ENCODE data around the gene SHLD1.

GRCh38 chr20:5445621-5446233, 129.0 kb upstream of the PROKR2 start:
- PRO-cap = no peak

DNA sequence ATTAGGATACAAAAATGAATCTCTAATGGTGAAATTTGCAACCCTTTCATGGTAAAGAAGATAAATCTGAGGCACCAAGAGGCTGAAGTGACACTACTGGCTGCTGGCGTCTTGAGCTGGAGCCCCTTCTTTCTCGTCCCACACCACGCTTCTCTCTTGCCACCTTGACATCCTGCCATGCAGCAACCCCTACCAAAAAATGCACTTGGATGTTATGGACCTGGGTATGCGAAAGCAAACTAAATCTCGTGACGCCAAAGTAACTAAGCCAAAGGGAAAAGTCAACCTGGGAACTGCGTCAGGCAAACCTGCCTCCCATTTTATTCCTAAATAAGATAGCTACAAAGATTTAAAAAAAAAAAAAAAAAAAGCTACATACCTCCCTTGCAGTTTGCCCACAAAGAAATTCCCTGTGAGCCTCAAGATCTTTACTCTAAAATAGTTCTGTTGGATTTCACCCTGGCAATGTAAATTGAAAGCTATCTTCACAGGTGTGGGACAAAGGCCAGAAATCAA, 40.7 kb upstream of the GPCPD1 start:
- PRO-cap = no peak

GRCh38 chr20:5654400-5655106, 43.7 kb upstream of the GPCPD1 start:
- PRO-cap = no peak

GRCh38 chr20:5691868-5692399, 58.3 kb upstream of the SHLD1 start:
- PRO-cap = no peak

GRCh38 chr20:5737063-5737899, 12.9 kb upstream of the SHLD1 start:
- PRO-cap = no peak

- PRO-cap = bidirectional peak, plus-strand start at chr20:5750393, minus-strand start at chr20:5750322; bidirectional peak, plus-strand start at chr20:5750903, minus-strand start at chr20:5750619
Observed at GRCh38 chr20:5750143-5750737, at the start of gene SHLD1. Gene SHLD1, plus strand, starts transcription at chr20:5750401.

GRCh38 chr20:5821438-5822151, 71.4 kb downstream of the SHLD1 start:
- PRO-cap = no peak

GRCh38 chr20:6561296-6561624, 206.2 kb upstream of the BMP2 start:
- PRO-cap = no peak

- PRO-cap = no peak
Observed at GRCh38 chr20:6746934-6747459, 20.5 kb upstream of the BMP2 start.

- PRO-cap = no peak
Observed at GRCh38 chr20:6766508-6766941, 961 bp upstream of the BMP2 start.

GRCh38 chr20:6770441-6770900, 3.0 kb downstream of the BMP2 start:
- PRO-cap = no peak

GRCh38 chr20:7803561-7804345, 136.5 kb downstream of the HAO1 start:
- PRO-cap = no peak

GRCh38 chr20:8238482-8239163, 106.6 kb downstream of the PLCB1 start:
- PRO-cap = no peak

- PRO-cap = no peak
Observed at GRCh38 chr20:9332687-9333785, 181.4 kb upstream of the LAMP5 start.

DNA sequence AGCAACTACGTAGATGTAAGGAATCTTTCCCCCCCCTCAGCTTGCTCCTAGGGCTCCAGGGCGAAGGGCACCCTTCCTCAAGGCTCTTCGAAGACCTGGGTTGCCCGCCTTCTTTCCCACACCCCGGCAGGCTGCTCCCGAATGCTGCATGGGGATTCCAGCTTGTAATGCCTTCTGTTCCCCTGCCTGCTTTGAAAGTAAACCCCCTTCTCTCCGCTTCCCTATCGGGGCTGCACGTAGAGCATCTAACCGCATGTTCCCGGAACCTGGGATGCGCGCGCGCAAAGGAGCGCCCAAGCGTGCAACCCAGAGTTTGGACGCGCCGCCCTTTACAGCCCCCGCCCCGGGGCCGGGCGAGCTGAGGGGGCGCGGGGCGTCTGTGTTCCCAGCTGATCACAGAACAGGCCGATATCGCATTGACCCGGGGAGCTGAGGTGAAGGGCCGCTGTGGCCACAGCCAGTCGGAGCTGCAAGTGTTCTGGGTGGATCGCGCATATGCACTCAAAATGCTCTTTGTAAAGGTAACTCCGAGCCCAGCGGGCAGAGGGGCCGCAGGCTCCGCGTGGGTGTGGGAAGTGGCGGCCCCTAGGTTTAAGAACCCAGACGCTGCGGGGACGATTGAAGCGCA, 1.3 kb downstream of the LAMP5 start:
- PRO-cap = no peak

GRCh38 chr20:9953750-9954166, 81.0 kb upstream of the ANKEF1 start:
- PRO-cap = unidirectional peak, plus-strand start at chr20:9954025

DNA sequence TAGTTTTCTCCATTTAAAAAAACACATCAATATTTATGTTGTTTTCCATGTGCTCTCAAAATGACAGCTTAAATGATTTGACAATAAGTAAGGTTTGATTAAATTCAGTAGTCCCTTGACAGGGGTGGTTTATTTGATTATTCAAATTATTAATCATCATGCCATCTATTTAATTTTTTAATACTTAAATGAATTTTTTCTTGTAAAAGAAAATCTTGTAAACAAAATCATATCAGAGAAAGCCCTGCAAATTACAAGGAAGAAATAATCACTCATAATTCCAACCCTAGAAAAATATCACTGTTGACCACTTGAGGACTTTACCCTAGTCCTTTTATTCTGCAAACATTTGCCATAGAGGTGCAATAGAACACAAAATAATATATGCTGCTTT, 37.0 kb downstream of the ANKEF1 start:
- PRO-cap = no peak

GRCh38 chr20:10131687-10132568, 86.7 kb upstream of the SNAP25 start:
- PRO-cap = no peak

- PRO-cap = no peak
Observed at GRCh38 chr20:10622486-10623533, 51.0 kb downstream of the JAG1 start.

DNA sequence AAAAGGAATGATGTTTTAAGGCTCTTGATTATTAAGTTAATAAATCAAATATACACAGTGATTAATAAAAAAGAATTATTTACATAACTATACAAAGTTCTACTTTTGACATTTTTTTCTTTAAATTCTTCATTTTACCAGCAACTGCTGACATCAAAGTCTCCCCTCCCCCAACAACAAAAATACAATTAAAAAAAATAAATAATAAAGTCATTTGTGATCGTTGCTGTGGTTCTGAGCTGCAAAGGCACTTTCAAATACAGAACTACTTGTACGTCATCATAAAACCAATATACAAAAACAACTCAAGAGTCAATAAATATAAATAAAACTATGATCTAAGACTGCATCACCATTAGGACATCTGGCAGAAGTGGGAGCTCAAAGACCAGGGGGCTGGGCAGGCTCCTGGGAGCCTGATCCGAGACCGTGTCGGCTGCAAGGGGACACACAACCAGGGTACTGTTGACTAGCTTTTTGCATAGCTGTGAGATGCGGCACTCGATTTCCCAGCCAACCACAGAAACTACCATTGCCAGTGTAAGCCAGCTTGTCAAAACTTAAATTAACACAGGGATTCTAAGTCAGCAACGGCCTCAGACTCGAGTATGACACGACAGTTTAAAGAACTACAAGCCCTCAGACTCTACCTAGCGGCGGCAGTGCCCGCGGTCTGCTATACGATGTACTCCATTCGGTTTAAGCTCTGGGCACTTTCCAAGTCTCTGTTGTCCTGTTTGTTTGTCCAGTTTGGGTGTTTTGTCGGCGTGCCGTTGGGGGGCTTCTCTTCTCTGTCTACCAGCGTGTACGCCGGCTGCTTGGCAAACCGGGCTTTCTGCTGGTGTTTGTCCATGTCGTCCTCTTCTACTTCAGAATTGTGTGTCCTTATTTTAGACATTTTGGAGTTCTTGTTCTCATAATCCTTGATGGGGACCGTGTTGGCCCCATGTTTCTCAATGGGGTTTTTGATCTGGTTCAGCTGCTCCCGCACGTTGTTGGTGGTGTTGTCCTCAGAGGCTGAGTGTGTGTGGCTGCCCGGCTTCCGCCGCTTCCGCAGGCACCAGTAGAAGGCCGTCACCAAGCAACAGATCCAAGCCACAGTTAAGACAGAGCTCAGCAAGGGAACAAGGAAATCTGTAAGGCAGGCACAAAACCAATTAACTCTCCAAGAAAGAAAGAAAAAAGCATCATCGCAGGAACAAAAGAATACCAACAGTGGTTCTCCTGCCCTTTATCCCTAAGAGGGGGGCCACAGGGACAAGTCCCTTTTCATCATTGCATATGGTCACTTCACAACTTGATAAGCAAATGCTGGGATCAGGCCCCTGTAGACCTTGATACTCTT, 34.5 kb downstream of the JAG1 start:
- PRO-cap = no peak